Measurements from ENCODE around the gene LAMA1.

DNA sequence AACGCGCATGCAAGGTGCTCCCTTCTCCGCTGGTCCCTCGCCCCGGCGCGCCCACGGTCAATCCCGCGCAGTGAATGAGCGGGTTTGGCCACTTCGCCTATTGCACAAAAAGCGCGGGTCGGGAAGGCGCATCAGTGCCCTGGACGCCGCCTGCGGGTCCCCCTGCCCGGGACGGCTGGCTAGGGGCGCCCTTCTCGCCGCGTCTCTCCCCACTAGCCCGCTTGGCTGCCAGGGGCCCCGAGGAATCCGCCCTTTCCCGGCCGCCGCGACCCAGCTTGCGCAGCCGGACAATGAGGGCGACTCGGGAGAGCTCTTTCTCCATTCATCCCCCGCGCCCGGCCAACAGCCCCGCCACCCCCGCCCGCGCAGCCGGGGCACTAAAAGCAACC, 689 bp downstream of the LAMA1 start:
- PRO-cap, 5 experiments = no peak in any of the 5 experiments
- RAMPAGE, long total RNA, 2 experiments = no peak in any of the 2 experiments
- RRBS = 3% methylated on average over 15 of the region's 44 CpGs

GRCh38 chr18:7117303-7118214, at the start of gene LAMA1:
Gene LAMA1 (minus strand): TSS chr18:7117797.
- PRO-cap, 5 experiments = peak in 3 of 5 experiments; most common minus-strand start chr18:7117830 (in 3)
- RAMPAGE, long total RNA, 2 experiments = no peak in any of the 2 experiments
- RRBS = 5% methylated on average over 25 of the region's 101 CpGs

DNA sequence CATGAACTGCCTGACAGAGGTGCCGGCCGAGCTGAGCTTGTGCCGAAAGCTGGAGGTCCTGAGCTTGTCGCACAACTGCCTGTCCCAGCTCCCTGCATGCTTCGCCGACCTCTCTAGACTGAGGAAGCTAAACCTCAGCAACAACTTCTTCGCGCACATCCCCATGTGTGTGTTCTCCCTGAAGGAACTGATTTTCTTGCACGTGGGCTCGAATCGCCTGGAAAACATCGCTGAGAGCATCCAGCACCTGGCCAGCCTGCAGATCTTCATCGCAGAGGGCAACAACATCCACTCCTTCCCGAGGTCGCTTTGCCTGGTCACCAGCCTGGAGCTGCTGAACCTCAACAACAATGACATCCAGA, 605 bp downstream of the LRRC30 start:
- PRO-cap, 5 experiments = no peak in any of the 5 experiments
- RAMPAGE, long total RNA, 2 experiments = no peak in any of the 2 experiments
- RRBS = no CpG with 5 or more reads among the region's 15 CpGs

DNA sequence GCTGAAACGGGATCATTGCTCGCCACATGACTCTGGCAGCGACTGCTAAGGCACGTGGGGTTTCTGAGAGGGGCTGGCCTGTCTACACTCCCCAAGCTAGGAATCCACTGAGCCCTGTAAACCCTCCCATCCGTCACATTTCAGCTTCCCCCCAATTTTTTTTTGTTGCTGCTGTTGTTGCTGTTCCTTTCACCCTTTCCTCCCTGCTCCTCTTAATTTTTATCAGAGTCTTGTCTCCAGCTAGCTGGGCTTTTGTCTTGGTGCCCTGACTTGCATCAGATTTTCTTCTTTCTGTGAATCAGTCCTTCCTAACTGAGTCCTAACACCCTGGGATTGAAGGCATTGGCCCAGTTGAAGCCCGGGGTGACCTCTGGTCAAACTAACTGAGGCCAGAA, 80.6 kb upstream of the PTPRM start:
- PRO-cap, 5 experiments = peak in 2 of 5 experiments; most common plus-strand start position 155 of the sequence (in 2)
- RAMPAGE, long total RNA, 2 experiments = no peak in any of the 2 experiments
- RRBS = no CpG with 5 or more reads among the region's 6 CpGs

DNA sequence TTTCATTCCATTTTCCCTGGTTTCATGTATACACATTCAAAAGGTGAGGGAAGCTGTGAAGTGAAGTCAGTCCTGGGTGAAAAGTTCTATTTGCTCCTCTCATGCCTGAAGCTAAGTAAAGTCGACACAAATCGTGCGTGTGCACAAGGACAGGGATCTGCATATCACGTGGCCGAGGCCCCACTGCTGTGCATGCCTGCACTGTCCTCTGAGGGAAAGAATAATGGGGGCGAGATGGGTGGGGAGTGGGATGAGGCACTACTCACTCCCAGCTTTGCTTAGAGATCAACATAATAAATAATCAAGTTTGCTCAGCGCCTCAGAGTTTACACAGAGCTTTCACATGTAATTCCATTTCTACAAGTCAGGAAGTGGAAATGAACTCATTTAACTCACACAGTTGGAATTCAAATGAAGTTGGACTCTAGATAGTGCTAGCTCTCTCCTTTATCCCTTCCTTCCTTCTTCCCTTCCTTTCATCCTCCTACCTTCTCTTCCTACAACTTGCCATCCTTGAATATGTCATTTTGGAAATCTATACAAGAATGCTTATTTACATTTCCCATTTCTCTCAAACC, 5.1 kb upstream of the PTPRM start:
- PRO-cap, 5 experiments = no peak in any of the 5 experiments
- RAMPAGE, long total RNA, 2 experiments = no peak in any of the 2 experiments
- RRBS = no CpG with 5 or more reads among the region's 7 CpGs

GRCh38 chr18:7754626-7755579, 187.8 kb downstream of the PTPRM start:
- PRO-cap, 5 experiments = no peak in any of the 5 experiments
- RAMPAGE, long total RNA, 2 experiments = no peak in any of the 2 experiments
- RRBS = no CpG with 5 or more reads among the region's 8 CpGs

DNA sequence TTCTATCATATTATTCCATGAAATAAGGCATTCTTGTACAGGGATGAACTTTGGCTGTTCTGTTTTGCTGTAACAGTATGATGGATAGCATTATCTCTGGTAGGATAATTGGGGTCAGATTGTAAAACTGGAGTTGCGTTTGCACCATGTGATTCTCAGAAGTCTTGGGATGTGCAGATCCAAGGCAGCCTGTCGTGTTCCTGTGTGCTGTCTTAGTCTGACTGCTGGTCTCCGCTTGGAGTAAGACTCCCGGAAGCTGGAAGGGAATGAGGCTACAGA, 250.4 kb downstream of the PTPRM start:
- PRO-cap, 5 experiments = no peak in any of the 5 experiments
- RAMPAGE, long total RNA, 2 experiments = no peak in any of the 2 experiments
- RRBS = no CpG with 5 or more reads among the region's 4 CpGs

- PRO-cap, 5 experiments = no peak in any of the 5 experiments
- RAMPAGE, long total RNA, 2 experiments = no peak in any of the 2 experiments
- RRBS = no CpG with 5 or more reads among the region's 9 CpGs
These were observed 5.1 kb upstream of the RAB12 start for GRCh38 chr18:8604101-8604589.

- PRO-cap, 5 experiments = no peak in any of the 5 experiments
- RAMPAGE, long total RNA, 2 experiments = no peak in any of the 2 experiments
- RRBS = no CpG with 5 or more reads among the region's 5 CpGs
These were observed 107.3 kb downstream of the MTCL1 start for GRCh38 chr18:8812541-8813128.

- PRO-cap, 5 experiments = no peak in any of the 5 experiments
- RAMPAGE, long total RNA, 2 experiments = no peak in any of the 2 experiments
- RRBS = no CpG with 5 or more reads among the region's 7 CpGs
These were observed 124.2 kb upstream of the NDUFV2 start for GRCh38 chr18:8978297-8978758.

DNA sequence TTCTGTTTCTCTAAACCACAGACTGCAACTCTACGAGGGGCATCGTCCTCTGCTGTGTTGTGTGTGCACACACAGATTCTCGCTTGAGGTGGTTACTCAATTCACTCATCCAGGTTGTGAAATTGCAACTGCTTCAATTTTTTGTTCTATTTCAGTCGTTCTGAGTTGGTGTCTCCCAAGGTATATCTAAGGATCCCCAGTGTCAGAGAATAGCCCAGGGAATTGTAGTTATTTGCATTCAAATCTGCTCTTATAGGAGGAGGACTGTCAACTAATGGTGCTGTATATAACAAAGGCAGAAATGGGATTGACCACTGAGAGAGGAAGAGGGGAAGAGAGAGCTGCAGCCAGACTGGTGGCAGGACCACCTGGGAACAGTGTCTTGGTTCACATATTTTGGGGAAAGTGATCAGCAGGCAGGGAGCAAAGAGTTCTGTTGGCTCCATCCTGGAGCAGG, 113.3 kb upstream of the NDUFV2 start:
- PRO-cap, 5 experiments = peak in 3 of 5 experiments; most common plus-strand start position 154 of the sequence (in 2); most common minus-strand start position 59 of the sequence (in 3)
- RAMPAGE, long total RNA, 2 experiments = no peak in any of the 2 experiments
- RRBS = no CpG with 5 or more reads among the region's 4 CpGs

GRCh38 chr18:9092645-9093310, 9.7 kb upstream of the NDUFV2 start:
- PRO-cap, 5 experiments = peak in 2 of 5 experiments; most common plus-strand start chr18:9092852 (in 2); most common minus-strand start chr18:9092738 (in 1)
- RAMPAGE, long total RNA, 2 experiments = no peak in any of the 2 experiments
- RRBS = no CpG with 5 or more reads among the region's 3 CpGs

- PRO-cap, 5 experiments = peak in 4 of 5 experiments; most common plus-strand start chr18:9095005 (in 3); most common minus-strand start chr18:9094862 (in 2)
- RAMPAGE, long total RNA, 2 experiments = no peak in any of the 2 experiments
- RRBS = no CpG with 5 or more reads among the region's 4 CpGs
These were observed 7.8 kb upstream of the NDUFV2 start for GRCh38 chr18:9094569-9095152.

GRCh38 chr18:9113053-9114176, 10.9 kb downstream of the NDUFV2 start:
- PRO-cap, 5 experiments = no peak in any of the 5 experiments
- RAMPAGE, long total RNA, 2 experiments = no peak in any of the 2 experiments
- RRBS = no CpG with 5 or more reads among the region's 7 CpGs

- PRO-cap, 5 experiments = no peak in any of the 5 experiments
- RAMPAGE, long total RNA, 2 experiments = no peak in any of the 2 experiments
- RRBS = no CpG with 5 or more reads among the region's 8 CpGs
These were observed 17.7 kb downstream of the ANKRD12 start for GRCh38 chr18:9153851-9155120.

GRCh38 chr18:9333890-9334320, 668 bp upstream of the TWSG1 start:
- PRO-cap, 5 experiments = no peak in any of the 5 experiments
- RAMPAGE, long total RNA, 2 experiments = no peak in any of the 2 experiments
- RRBS = no CpG with 5 or more reads among the region's 34 CpGs

DNA sequence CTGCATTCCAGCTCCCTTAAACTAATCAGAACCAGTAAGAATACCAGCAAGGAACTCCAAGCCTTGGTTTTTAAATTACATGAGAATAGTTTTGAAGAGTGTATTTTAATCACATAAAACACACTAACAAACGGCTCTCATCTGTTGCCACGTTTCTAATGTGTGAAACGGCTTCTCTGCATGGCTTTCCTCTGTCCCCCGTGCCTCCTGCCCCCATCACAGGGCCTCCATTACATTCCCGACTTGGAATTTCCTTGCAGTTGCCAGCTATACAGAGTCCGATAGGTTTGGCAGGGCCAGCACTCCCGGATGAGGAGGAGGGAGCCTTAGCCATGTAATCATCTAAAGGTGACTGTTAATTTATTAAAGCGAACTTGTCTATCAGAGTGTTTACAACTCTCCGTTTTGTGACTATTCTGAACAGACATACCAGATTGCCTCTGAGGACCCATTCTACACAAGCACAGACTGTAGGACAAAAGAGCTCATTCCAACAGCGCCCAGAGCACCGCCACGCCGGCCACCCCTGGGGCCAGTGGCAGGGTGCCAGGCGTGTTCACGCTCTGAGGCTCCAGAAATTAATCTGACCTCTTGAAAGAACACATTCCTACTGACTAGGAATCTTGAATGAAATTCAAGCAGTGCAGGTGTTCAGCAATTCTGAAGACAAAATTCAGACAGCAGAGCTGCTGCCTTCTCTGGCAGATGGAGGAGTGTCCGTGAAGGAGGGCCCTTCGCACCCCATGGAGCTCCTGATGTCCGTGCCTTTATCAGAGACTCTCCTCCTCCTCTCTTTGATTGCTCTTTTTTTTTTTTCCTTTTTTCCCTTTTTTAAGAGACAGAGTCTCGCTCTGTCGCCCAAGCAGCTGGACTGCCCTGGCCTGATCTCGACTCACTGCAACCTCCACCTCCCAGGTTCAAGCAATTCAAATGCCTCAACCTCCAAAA, 58.1 kb upstream of the RALBP1 start:
- PRO-cap, 5 experiments = no peak in any of the 5 experiments
- RAMPAGE, long total RNA, 2 experiments = no peak in any of the 2 experiments
- RRBS = no CpG with 5 or more reads among the region's 21 CpGs

DNA sequence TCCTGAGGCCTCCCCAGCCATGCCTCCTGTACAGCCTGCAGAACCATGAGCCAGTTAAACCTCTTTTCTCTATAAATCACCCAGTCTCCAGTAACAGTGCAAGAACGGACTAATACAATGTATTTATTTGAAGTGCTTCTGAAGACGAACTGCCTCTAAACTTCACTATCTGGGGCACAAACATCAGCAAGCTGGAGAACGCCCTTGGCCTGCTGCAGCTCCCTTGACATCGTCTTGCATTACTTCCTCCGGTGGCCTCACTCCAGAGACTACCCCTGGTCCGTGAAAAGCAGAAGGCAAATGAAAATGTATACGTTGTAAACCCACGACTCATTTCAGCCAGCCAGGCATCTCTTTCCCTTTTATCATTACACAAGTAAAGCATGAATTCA, 41.8 kb upstream of the RALBP1 start:
- PRO-cap, 5 experiments = no peak in any of the 5 experiments
- RAMPAGE, long total RNA, 2 experiments = no peak in any of the 2 experiments
- RRBS = no CpG with 5 or more reads among the region's 8 CpGs

- PRO-cap, 5 experiments = no peak in any of the 5 experiments
- RAMPAGE, long total RNA, 2 experiments = no peak in any of the 2 experiments
- RRBS = no CpG with 5 or more reads among the region's 7 CpGs
These were observed 41.6 kb downstream of the RALBP1 start for GRCh38 chr18:9516735-9517545.

GRCh38 chr18:9525611-9526058, 50.3 kb downstream of the RALBP1 start:
- PRO-cap, 5 experiments = no peak in any of the 5 experiments
- RAMPAGE, long total RNA, 2 experiments = no peak in any of the 2 experiments
- RRBS = no CpG with 5 or more reads among the region's 3 CpGs

Measured in liver (tissue), 9 donors.